HT1080 (cell line): ENCODE results near the gene LAIR1.

DNA sequence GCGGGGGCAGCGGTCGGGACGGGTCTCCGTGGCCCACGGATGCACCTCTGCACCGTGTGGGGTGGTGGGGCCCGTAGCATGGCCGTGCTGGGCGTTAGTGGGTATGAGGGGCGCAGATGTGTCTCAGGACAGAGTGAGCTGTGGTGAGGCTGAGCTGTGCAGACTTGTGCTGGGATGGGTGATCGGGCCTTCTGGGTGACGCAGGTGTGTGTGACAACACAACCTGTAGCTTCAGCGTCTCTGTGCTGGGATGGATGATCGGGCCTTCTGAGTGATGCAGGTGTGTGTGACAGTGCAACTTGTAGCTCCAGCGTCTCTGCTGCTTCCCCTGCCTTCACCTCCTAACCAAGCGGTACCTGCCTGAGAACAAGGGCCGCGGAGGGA is 557 bp downstream of the ZNF331 start:
RAMPAGE:
- cytosol, long total RNA: no peak
- long total RNA: no peak
- nucleus, long total RNA: no peak

DNA sequence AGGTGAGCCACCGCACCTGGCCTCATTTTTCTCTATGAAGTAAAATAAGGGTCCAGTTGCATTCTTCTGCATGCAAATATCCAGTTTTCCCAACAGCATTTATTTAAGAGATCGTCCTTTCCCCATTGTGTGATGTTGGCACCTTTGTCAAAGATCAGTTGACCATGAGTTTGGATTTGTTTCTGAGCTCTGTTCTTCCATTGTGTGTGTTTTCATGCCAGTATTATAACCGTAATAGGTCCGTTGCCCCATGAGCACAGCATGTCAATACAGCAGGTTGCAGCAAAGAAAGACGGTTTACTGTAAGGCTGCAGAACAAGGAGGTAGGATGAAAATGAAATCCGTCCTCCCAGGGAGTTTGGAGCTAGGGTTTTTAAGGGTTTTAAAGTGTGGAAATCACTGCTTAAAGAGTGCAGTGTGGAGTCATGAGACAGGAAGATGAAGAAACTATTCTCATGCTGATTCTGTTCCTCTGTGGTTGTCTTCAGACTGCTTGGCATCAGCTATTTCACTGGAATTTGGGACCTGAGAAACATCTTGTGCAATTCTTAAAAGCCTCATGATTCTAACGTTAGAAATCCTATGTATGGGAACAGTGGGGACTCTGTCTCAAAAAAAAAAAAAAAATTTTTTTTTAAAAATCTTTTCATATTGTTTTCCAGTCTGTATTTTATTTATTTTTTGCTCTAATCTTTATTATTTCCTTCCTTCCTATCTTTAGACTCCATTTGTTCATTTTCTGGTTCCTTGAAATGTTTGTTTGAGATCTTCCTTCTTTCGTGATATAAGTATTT is 11.3 kb downstream of the ZNF331 start:
RAMPAGE:
- cytosol, long total RNA: no peak
- long total RNA: no peak
- nucleus, long total RNA: no peak

DNA sequence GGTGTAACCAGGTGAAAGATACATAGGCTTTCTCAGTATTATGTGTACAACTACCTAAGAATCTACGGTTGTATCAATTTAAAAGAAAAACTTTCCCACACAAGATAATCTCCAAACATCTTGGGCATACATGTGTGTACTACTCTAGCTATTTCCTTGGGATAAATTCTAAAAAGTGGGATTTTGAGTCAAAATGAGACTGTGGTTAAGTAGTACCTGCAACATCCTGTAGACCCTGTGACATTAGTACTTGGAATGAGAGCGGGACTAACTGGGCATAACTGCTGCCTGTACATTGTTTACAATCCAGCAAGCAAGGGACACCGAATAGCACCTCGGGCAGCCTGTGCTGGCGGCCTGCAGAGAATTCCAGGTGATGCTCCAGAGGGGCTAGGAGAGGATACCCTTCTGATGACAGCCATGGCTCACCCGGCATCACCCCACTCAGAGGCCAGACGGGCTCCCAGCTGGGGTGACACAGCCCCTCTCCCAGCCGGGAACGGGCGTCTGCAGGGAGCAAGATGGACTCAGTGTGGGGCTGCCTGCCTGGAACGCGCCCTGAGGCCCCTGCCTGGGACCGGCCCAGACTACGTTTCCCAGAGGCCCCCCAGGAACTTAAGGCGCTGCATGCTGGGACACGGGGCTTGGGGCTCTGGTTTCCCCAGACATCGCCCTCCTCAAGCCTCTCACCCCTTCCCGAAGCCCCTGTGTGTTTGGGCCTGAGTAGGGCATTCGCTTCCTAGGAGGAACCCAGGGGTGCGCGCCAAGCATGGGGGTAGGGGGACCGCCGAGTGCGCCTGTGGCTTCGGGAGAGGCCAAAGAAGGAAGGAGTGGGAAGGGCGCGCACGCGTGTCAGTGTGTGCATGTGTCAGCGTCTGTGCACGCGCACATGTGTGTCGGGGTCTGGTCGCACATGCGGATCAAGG is 15.7 kb downstream of the ZNF331 start:
RAMPAGE:
- cytosol, long total RNA: no peak
- long total RNA: no peak
- nucleus, long total RNA: no peak

DNA sequence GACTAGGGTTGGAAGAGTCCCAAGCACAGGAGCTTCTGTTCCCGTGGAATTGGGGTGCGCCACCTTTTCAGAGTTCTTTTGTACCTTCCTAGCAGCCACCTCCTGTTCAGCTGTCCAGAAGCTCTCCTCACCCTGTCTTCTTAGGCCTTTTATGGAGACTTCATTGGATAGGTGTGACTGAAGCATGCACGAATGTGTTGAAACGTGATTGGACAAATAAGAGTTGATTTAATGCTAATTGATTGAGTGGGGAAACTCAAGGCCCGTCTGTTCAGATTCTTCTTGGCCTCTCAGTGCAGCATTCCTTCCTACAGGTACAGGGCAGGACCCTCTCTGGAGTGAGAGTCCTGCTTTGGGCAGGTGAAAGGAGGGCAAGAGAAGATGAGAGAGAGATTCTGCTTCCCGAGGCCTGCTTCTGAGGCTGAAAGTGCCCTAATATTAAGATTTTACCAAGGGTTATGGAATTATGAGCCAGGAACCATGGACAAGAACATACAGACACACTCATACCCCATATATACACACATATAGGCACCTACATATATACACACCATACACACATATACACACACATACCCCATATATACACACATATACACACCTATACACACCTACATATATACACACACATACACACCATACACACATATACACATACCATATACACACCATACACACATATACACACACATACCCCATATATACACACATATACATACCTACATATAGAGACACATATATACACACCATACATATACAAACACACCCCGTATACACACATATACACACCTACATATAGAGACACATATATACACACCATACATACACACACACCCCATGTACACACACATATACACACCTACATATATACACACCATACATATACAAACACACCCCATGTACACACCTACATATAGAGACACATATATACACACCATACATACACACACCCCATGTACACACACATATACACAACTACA is 20.6 kb downstream of the ZNF331 start:
RAMPAGE:
- cytosol, long total RNA: no peak
- long total RNA: no peak
- nucleus, long total RNA: no peak

GRCh38 chr19:53786793-53787077 is 37.4 kb downstream of the NLRP12 start:
RAMPAGE:
- cytosol, long total RNA: no peak
- long total RNA: no peak
- nucleus, long total RNA: no peak

GRCh38 chr19:53959816-53960753 is 2.7 kb upstream of the CACNG8 start:
RAMPAGE:
- cytosol, long total RNA: no peak
- long total RNA: no peak
- nucleus, long total RNA: no peak

DNA sequence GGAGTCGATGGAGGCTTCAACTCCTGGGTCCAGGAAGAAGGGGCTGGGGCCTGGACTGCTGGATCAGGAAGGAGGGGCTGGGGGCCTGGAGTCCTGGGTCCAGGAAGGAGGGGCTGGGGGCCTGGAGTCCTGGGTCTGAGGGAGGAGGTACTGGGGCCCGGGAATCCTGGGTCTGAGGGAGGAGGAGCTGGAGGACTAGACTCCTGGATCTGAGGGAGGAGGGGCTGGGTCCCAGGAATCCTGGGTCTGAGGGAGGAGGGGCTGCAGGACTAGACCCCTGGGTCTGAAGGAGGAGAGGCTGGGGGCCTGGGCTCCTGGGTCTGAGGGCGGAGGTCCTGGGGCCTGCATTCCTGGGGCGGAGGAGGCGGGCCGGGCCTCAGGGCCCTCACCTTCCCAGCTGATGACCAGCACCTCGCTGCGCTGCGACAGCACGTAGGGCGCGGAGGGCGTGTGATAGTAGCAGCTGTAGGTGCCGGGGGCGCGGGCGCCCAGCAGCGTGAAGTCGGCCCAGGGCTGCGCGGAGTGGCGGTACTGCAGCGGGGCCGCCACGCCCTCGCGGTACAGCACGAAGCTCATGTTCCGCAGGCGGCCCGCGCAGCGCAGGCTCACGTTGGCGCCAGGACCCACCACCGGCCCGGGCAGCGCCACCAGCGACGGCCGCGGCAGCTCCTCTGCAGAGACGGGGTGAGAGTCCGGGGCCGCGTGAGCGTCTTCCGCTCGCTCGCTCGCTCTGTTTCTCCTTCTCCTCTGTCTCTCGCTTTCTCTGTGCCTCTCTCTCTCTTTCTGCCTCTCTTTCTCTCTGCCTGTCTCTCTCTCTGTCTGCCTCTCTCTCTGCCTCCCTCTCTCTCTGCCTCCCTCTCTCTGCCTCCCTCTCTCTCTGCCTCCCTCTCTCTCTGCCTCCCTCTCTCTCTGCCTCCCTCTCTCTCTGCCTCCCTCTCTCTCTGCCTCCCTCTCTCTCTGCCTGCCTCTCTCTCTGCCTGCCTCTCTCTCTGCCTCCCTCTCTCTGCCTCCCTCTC is 4.8 kb downstream of the OSCAR start:
RAMPAGE:
- cytosol, long total RNA: no peak
- long total RNA: no peak
- nucleus, long total RNA: no peak

GRCh38 chr19:54152731-54153350 is 6.7 kb downstream of the LENG1 start:
RAMPAGE:
- cytosol, long total RNA: no peak
- long total RNA: no peak
- nucleus, long total RNA: no peak

DNA sequence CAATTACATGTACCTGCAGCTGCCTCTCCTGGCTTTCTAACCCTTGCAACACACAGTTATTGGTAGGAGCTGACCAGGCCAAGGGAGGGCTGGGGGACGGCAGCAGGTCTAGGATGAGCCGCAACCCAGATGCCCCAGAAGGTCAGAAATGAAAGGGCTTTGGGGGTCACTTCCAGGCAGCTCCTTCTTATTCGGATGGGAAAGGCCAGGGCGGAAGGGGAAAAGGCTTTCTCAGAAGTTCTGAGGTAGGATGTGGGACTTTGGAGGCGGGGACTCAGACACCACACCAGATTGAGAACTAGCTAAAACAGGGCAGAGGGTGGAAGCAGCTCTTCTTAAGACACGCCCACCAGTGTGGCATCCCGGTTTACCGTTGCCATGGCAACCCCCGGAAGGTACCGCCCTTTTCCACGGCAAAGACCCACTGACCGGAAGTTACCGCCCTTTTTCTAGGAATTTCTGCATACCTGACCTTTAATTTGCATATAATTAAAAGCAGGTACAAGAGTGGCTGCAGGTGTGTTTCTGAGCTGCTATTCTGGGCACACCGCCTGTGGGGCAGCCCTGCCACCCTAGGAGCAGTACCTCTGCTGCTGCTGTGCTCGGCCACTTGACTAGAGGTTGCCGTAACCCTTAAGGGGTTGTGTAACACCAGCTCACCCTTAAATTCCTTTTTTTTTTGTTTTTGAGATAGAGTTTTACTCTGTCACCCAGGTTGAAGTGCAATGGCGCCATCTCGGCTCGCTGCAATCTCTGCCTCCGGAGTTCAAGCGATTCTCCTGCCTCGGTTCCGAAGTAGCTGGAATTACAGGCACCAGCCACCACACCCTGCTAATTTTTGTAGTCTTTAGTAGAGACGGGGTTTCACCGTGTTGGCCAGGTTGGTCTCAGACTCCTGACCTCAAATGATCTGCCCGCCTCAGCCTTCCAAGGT is 3.9 kb upstream of the LILRA5 start:
RAMPAGE:
- cytosol, long total RNA: no peak
- long total RNA: no peak
- nucleus, long total RNA: no peak

DNA sequence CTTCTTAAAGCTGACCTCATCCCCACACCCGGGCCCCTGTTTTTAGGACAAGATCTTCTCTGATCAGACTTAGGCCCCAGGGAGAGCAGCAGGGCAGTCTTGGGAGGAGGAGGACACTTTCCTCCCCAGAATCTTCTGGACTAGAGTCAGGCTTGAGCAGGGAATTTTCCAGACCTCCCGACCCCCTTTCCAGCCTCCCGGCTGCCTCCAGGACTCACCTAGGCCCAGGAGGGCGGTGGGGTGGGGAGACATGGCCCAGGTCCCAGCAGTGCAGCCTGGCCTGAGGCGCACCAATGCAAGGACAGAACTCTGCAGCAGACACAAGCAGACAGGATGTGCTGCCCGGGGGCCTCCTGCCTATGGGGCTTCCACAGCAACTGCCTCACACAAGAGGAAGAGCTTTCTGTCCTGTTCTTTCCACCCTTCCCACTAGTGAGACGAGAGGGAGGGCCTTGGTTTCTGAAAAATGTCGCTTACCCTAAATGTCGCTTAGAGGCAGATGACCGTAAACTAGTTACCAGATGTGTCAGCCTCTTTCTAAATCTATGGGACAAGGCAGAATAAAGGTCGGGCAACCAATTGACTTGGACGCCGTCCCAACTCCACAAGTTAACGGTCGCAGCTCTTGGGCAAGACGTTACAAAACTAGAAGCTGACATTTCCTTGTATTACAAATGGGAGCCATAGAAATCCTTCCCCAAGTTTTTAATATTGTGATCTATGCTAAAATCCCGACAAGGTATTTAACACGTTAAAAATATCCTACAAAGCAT is at the start of gene LAIR1:
Gene LAIR1 (minus strand): TSS at position 379 of the 773 bp plus-strand sequence.
RAMPAGE:
- cytosol, long total RNA: no peak
- long total RNA: no peak
- nucleus, long total RNA: no peak

DNA sequence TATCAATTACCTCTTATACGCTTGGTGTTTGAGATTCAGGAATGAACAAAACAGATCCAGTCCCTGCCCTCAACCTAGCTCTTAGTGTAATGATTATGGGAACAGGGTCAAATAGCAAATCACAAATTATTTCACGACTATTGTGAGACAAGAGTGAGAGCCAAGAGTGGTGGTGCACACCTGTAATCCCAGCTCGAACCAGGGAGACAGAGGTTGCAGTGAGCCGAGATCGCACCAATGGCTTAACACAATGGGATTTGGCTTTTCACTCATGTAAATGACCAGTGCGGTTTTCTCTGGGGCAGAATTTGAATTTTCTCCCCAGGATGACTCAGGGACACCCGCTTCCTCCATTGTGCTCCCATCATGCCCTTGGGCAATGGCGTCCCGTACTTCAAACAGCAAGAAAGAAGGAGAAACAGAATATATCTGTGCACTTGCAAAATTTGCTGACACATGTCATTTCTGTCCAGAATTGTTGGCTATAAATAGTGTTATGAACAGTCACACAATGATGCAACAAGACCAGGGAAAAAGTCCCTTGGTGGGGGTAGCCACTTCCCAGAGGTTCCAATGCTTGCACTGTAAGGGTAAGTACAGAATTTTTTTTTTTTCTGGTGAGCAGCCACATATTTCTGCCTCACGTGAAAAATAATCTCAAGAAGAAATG is 8.9 kb upstream of the LAIR1 start:
RAMPAGE:
- cytosol, long total RNA: no peak
- long total RNA: no peak
- nucleus, long total RNA: no peak

DNA sequence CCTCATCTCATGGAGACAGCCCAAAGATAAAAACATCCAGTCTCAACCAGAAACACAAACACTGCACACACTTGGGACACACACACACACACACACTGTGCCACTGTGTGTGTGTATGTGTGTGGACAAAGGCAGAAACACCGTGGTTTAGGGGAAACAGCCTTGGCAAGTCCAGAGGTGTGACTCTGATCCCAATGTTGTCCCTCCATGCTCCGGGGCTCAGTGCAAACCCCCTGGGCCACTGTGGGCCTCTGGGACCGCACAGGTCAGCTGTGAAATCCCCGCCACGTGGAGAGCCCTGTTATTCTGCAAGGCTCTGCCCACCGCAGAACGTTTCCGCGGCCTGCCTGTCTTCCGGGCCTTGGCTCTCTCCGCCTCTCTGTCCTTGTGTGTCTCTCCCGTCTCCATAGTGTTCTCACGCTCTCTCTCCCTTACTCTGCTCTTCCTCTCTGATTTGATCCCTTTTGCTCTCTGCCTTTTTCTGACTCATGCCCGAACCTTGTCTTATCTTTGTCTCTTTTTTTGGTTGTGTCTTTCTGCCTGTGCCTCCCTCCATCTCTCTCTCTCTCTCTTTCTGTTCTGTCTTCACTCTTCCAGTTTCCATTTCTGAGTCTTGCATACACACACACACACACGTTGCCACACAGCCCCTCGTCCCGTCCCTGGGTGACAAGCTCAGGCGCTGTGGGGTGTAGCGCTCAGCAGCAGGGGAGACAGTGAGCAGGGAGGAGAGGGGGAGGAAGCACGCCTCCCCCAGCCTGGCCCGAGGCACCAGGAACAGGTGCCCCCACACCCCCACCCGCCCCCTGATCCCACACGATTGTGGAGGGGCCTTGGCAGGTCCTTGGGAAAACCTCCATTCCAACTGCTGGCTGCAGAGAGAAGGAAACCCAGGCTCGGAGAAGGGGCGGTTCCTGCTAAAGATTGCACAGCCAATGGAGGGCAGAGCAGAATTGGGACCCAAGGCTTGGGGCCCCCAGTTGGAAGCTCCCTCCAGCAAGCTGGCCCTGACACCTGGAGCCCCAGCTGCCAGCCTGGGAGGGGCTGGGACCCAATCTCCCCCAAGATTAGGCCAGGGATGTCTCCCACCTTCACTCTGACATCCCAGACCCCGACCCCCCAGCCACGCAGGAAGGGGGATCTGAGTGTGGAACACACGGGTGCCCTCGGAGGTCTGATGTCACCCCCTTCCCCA is 3.1 kb downstream of the TTYH1 start:
RAMPAGE:
- cytosol, long total RNA: no peak
- long total RNA: no peak
- nucleus, long total RNA: no peak

DNA sequence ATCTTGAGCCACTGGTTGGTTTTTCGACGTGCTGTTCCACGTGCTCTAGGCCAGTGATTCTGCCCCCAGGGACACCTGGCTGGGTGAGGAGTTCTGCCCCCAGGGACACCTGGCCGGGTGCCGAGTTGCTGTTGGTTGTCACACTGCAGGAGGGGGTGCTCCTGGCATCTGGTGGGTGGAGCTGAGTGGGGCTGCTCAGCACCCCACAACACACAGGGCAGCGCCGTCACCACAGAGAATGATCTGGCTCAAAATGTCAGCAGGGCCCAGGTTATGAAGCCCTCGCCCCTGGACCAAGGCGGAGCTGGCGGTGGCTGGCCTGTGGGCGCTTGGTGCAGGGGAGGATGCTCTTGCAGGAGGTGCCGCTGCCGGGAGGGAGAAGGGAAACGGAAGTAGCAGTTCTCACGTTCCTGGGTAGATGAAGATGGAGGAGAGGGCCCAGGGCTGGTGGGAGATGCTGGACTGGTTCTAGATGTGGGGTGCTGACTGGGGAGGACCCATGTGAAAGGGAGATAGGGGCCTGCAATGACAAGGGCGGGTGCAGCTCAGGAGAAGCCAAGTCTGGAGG is 14.2 kb upstream of the LENG8 start:
RAMPAGE:
- cytosol, long total RNA: no peak
- long total RNA: no peak
- nucleus, long total RNA: no peak

DNA sequence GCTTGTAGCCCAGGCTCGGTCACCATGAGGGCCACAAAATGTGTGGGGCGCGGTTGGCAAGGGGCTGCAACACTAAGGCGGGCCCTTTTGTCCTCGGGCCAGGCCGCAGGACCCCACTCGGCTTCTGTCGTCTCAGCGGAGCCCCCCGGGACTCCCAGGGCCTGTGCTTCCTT is 1.1 kb downstream of the LENG9 start:
RAMPAGE:
- cytosol, long total RNA: no peak
- long total RNA: no peak
- nucleus, long total RNA: no peak

GRCh38 chr19:54467819-54468381 is 4.3 kb upstream of the LENG9 start:
RAMPAGE:
- cytosol, long total RNA: no peak
- long total RNA: no peak
- nucleus, long total RNA: no peak

DNA sequence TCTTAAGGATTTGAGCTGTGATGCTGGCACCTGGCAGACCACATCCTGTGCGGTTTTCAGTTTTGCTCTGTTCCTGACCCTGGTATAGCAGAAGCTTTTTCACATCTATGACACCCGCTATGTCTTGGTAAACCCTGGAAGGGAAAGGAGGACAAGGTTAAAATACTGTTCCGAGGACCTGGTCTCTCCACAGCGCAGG is 4.9 kb upstream of the LAIR2 start:
RAMPAGE:
- cytosol, long total RNA: no peak
- long total RNA: no peak
- nucleus, long total RNA: no peak

RAMPAGE:
- cytosol, long total RNA: no peak
- long total RNA: no peak
- nucleus, long total RNA: no peak
These were observed 969 bp downstream of the LAIR2 start for GRCh38 chr19:54503528-54504072.

RAMPAGE:
- cytosol, long total RNA: no peak
- long total RNA: no peak
- nucleus, long total RNA: no peak
These were observed 30.0 kb downstream of the LAIR2 start for GRCh38 chr19:54532537-54533034.

RAMPAGE:
- cytosol, long total RNA: no peak
- long total RNA: no peak
- nucleus, long total RNA: no peak
These were observed 6.0 kb upstream of the LILRB1 start for GRCh38 chr19:54624189-54624715.

RAMPAGE:
- cytosol, long total RNA: no peak
- long total RNA: no peak
- nucleus, long total RNA: no peak
These were observed 2.2 kb upstream of the KIR2DL4 start for GRCh38 chr19:54801225-54801652.